CD14-positive monocyte (primary cell): Measurements from ENCODE around the genes PROCR and ERGIC3.

DNA sequence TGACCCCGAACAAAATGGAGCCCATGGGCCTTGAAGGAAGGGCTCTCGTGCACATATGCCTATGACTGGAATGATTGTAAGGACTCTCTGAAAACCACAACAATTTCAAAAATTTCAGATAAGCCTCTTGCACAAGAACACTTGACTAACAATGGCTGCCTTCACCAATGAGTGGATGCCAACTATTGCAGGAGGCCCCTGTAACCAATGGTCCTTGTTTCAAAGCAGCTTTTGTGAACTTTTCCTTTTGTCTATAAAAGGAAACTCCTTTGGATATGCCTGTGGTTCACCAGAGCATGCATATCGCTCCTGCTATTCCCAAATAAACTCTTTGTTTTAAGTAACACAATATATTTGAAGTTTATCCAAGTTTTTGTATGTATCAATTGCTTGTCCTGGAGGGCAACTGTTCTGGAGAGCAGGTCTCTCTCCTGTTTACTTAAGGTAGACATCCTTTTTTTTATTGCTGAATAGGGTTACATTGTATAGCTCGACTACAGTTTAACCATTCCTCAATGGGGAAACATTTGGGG, 84.0 kb upstream of the RALY start:
- CAGE, long polyA plus RNA: no peak

DNA sequence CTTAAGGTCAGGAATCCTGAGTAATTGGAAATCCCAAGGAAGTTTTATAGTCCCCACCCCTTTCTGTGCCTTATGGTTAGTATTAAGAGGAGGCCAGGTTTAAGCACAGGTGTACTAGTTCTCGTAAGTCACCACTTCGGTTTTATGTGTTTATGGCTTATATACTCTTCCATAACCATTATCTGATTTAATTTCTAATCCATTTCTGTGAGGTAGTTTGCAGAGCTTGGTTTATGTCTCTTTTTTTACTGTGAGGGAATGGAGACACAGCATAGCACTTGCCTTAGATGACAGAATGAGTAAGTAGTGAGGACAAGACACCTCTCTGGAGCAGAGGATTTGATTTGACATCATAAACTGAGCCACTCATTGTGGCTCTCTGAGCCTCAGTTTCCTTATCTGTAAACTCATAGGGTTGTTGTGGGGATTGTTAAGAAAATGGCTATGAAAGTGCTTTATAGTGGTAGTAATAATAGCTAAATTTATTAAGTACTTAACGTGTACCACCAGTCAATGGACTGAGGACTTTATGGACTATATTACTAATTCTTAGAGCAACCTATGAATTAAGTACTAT, 2.3 kb downstream of the RALY start:
- CAGE, long polyA plus RNA: no peak

- CAGE, long polyA plus RNA: no peak
Measured at GRCh38 chr20:34098053-34098698, 13.9 kb downstream of the EIF2S2 start.

- CAGE, long polyA plus RNA: no peak
Measured at GRCh38 chr20:34111124-34112087, 637 bp downstream of the EIF2S2 start.

DNA sequence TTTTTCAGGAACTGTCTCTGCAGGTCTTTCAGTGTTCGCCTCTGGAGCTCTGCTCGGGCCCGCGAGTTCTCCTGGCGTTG, 670 bp upstream of the MAP1LC3A start:
- CAGE, long polyA plus RNA: no peak

- CAGE, long polyA plus RNA: no peak
Measured at GRCh38 chr20:34703440-34703792, 728 bp upstream of the TP53INP2 start.

GRCh38 chr20:34706852-34707113, 2.6 kb downstream of the TP53INP2 start:
- CAGE, long polyA plus RNA: no peak

- CAGE, long polyA plus RNA: no peak
Measured at GRCh38 chr20:34711542-34712081, 7.5 kb downstream of the TP53INP2 start.

GRCh38 chr20:34742781-34743561, 38.8 kb downstream of the TP53INP2 start:
- CAGE, long polyA plus RNA: no peak

DNA sequence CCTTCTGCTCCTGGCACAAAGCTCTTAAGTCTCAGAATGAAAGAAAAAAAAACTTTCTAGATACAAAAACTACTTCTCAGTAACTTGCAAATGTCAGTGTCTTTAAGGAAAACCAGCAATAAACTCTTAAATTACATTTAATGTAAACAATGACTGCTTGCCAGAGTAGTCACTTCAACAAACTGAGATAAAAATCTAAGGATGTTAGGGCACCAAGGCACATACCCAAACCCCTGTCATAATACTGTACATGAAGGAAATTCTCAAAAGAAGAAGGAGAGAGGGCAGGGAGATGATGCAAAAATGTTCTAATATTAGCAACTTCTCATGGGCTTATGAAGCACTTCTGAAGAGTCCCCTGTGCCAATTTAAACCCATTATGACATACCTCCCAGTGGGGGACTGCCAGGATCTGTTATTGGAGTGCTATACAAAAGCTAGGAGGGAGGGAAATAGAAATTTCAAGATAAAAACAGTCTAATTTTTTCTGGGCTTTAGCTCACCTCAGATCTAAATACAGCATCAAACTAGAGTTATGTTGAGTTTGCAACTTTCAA, 33.8 kb downstream of the NCOA6 start:
- CAGE, long polyA plus RNA: no peak

DNA sequence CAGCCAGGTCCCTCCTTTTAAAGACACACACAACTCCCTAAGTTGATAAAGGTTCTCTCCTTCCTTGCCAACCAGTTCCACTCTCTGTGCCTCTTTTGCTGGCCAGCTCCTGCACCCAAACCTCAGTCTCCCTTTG, 1.0 kb downstream of the NCOA6 start:
- CAGE, long polyA plus RNA: no peak

DNA sequence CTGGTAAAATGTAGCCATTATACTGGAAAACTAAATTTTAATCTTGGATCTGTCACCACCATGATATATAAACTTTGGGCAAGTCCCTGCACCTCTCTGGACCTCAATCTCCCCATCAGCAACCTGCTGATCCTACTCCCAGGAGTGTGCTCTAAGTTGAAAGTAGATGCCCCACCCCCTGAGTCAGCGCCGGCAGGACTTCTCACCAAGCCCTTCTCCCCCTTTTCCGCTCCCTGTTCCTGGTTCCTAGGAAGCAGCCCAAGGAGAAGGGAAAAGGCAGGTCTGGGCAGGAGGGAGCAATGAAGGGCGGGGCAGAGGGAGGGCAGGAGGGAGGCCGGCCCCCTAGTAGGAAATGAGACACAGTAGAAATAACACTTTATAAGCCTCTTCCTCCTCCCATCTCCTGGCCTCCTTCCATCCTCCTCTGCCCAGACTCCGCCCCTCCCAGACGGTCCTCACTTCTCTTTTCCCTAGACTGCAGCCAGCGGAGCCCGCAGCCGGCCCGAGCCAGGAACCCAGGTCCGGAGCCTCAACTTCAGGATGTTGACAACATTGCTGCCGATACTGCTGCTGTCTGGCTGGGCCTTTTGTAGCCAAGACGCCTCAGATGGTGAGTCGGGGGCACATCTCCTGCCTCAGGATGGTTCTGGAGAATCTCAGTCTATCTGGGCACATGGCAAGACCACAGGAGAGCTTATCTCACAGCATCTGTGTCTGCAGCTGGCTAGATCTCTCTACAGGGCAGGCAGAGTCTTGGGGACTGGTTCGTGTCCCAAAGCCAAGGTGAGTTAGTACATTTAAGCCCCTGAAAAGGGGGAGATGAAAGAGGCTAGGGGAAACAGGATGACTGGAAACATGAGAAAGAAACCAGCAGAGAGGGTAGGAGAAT, at the start of gene PROCR:
TSS of gene PROCR (plus strand) at position 458 of the 889 bp plus-strand sequence.
- CAGE, long polyA plus RNA: no peak

DNA sequence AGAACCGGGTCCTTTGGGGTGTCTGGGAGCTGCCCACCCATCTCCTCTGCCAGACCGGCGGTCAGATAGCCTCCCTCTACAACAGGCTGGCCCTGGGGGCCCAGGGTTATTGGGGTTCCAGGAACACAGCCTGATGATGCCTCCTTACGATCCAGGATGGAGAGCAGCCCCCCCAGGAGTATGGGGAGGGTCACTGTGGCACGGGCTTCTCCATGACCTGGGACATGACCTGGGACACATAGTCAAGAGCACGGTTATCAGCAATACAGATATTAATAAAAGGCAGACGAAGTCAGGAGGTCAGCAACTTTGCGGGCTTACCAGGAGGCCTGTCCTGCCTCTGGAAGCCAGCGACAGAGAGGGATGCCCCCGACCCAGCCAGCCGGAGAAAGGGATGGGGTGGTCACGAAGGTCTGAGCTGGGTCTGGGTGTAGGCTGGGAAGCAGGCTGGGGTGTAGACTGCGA, 821 bp downstream of the MMP24OS start:
- CAGE, long polyA plus RNA: no peak

DNA sequence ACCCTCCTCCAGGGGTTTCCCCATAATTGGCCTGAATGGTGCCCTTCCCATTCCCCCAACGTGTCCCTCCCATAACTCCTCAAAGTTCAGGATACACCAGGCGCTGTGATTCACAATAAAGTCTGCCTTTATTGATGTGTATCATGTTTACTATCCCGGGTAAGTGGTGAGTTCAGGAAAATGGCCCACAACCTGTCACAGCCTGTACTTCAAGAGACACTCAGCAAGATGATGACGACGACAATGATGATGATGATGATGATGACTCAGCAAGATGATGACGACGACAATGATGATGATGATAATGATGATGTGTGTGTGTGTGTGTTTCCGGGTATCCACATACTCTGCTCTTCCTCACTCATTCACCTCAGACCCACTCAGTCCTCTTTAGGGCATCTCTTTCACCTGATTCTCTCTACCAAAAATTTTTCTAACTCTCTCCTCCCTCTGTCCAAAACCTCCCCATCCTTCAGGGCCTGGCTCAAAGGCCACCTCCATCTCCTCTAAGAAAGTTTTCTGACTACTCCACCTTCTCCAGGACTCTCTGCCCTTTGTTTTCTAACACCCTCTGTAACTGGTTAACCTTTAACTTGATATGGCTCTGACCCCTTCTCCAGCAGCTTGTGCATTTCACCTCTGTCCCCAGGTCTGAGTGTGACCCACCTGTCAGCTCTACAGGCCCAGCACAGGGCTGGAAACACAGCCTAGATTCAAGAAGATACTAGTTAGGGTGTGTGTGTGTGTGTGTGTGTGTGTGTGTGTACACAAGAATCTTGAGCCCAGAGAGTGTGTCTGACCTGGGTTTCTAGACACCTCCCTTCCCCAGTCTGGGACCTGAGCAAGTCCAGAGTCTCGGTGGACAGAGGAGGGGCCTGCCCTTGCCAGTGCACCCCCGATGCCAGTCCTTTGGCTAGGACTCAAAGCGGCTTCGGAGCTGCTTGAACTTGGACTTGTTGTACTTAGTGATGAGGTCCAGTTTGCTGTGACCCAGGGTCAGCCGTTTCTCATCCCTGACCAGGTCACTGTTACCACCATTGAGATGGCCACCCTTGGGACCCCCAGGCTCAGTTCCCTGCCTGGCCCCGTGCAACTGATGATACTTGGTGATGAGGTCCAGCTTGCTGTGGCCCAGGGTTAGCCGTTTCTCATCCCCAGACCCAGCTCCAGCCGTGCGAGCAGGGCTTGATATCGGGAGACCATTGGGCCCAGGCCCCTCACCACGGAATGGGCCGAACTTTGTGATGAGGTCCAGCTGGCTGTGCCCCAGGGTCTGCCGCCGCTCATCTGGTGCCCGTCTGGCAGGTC, 1.5 kb upstream of the EIF6 start:
- CAGE, long polyA plus RNA: no peak

DNA sequence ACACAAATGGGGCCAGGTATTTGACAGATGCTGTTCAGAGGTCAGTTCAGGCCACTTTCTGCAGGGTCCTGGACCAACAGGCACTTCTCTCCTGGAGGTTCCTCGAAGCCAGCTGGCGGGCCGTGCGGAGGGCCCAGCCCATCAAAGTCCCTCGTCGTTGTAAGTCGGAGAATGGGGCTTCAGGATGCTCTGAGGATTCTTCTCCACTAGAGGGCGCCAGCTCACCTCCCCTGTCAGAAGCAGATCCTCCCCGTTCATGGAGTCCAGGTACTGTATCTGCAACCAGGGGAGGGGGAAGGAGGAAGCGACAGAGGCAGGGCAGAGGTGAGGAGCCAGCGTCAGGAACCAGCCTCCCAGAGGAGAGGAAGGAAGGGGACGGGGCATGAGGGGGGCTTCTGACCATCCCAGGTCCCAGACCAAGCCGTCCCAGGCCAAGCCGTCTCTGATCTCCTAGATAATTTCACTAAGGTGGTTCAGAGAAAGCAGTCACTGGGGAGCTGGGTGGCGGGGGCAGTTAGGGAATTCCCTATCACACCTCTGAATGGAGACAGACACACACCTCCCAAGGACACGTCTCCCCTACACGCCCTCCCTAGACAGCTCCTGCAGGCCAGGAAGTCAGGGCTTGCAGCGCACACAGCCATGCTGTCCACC, 11.7 kb upstream of the FAM83C start:
- CAGE, long polyA plus RNA: no peak

DNA sequence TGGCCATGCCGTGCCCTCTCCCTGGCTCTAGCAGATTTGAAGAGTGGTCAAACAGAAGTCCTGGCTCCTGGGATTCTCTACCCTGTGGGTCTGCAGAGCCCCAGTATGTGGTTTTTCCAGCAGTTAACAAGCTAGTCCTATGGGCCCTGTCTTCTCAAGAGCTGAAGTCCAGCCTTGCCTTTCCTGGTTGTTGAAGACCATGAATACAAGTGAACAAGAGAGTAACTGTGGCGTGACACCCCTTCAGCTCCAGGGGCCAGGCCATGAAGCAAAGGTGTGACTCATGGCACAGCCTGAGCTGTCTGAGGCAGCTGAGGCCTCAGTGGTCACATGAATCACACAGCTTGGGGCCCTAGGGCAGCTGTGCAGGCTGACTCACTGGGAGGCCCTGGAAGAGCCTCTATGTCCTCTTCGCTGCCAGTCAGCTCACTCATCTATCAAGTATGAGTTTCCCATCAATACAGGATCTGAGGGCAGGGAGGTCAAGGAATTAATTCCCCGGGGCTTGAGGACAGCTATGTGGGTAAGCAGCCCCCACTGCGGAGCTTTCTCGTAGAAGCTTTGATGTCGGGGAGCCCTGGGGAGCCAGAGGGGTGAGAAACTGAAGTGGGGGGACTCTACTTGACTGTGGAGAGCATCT, 13.5 kb upstream of the FAM83C start:
- CAGE, long polyA plus RNA: no peak

DNA sequence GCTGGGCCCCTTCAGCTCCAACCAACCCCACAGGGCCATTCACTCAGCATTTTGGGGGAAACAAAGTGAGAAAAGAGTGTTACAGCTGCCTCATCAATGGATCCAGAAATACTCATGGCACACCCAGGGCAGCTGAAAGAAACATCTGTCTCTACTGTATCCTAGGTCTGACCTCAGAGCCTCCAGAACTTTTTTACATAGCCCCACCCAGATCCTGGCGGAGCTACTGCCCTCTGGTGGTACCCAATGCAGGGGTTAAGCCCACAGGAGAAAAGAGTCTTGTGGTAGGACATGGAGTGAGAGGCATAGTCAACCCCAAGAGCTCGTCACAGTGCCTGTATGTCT, 37.2 kb upstream of the FAM83C start:
- CAGE, long polyA plus RNA: no peak

DNA sequence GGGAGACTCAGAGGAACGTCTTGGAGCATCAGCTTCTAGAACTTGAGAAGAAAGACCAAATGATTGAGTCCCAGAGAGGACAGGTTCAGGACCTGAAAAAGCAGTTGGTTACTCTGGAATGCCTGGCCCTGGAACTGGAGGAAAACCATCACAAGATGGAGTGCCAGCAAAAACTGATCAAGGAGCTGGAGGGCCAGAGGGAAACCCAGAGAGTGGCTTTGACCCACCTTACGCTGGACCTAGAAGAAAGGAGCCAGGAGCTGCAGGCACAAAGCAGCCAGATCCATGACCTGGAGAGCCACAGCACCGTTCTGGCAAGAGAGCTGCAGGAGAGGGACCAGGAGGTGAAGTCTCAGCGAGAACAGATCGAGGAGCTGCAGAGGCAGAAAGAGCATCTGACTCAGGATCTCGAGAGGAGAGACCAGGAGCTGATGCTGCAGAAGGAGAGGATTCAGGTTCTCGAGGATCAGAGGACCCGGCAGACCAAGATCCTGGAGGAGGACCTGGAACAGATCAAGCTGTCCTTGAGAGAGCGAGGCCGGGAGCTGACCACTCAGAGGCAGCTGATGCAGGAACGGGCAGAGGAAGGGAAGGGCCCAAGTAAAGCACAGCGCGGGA, 26.4 kb downstream of the C20orf173 start:
- CAGE, long polyA plus RNA: no peak

DNA sequence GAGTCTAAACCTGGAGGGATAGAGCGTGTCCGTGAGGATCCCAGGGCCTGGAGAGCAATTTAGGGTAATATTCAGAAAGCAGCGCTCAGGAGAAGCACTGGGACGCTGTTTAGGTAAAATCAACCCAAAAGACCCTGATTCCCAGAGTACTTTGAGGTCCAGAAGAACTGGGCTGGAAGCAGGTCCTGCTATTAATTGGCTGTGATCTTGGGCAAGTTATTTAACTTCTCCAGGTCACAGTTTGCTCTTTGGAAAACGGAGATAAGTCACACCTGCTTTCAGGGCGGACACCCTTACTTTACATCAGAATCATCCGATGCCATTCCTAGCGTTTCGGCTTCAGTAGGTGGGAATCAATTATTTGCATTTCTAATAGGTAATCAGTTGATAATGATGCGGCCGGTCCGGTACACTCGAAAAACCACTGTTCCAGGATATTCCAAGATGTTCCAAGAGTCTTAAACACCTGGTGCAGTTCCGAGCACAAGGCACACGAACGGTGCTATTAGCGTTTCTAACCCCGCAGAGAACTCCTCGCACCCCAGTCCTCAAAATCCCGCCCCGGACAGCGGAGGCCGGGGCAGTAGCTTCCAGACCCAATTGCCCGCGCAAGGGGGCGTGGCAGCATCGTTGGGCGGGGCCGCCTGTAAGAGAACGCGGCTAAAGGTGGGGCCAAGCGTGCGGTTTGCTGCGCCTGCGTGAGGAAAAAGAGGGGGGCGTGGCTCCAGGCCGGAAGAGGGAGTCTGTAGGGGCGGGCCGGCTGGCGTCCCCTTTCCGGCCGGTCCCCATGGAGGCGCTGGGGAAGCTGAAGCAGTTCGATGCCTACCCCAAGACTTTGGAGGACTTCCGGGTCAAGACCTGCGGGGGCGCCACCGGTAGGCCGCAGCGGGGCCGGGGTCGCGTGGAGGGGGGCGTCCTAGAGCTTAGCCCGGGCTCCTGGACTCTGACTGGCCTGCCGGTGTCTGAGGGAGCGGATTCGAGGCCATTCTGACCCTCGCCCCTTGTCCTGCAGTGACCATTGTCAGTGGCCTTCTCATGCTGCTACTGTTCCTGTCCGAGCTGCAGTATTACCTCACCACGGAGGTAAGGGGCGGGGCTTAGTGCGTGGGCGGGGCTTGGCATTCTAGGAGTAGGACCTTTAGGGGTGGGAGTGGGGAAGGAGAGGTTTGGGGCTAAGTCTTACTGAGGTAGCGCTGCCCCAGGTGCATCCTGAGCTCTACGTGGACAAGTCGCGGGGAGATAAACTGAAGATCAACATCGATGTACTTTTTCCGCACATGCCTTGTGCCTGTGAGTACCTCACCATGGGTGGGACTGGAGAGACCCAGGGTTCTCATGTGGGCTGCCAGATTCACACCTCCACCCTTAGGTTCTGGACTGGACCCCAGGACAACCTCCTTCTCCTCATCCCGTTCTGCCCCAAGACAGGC, at the start of gene ERGIC3:
TSS of gene ERGIC3 (plus strand) at position 768 of the 1,430 bp plus-strand sequence.
- CAGE, long polyA plus RNA: start-site peak on the plus strand centred at position 765 of the sequence, 34 bp wide, 711 and 755 reads in 2 replicates

- CAGE, long polyA plus RNA: no peak
Measured at GRCh38 chr20:35601008-35601362, 14.6 kb upstream of the SPAG4 start.